HT1080 (cell line): ENCODE measurements around a stretch of chr1.

DNA sequence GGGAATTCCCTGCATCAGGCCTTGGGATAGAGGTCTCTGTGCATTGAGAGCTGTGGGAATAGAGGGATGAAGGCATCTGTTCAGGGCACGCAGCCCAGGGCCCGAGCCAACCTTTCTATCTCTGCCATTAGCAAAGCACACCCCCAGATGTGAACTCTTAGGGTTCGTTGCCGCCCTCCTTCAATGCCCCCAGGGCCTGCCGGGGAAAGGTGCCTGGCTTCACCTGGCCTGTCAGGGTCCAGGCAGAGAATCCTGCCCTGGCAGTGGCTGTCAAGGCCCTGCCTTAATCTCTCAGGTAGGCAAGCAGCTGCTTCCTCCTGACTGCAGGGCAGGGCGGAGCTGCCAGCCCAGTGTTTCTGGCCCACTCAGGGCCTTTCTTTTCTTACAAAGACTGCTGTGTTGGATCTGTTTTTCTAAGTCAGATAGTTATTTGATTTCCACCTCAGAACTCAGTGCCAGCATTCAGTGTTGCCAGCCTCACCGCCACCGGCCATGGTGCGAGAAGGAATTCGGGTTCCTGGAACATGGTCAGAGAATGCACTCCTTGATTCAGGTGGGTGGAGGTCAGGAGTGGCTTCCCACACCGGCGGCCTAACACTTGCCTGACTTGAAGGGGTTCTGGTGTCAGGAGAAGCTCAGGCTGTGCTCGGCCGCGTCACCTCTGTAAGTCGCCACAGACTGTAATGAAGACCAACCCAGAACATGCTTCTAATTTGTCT lies 76.2 kb downstream of the PGM1 start:
RAMPAGE:
- cytosol, long total RNA, result no peak
- long total RNA, result no peak
- nucleus, long total RNA, result no peak

DNA sequence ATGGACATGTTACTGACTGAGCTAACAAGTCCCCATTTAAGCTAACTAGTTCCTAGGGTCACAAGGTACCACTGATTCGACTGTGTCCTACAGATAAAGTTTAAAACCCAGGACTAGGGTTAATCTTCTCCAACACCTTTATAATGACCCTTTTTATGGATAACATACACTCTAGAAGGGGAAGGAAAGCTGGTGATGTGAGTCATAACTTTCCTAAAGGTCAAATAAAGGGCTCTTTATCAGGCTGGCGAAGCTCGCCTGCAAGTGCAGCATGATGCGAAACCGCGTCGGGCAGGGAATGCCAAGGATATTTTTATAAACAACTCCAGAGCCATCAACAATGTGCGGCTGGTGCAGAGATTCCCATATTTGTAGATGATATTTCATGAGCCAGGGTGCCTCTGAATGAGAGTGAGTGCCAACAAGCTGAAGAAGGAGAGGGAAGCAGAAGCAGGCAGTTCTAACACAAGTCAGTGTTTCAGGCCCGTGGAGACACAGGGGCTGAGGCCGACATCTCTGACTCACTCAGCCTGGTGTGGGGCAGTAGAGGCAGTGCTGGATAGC lies 75.6 kb upstream of the ROR1 start:
RAMPAGE:
- cytosol, long total RNA, result no peak
- long total RNA, result no peak
- nucleus, long total RNA, result no peak

DNA sequence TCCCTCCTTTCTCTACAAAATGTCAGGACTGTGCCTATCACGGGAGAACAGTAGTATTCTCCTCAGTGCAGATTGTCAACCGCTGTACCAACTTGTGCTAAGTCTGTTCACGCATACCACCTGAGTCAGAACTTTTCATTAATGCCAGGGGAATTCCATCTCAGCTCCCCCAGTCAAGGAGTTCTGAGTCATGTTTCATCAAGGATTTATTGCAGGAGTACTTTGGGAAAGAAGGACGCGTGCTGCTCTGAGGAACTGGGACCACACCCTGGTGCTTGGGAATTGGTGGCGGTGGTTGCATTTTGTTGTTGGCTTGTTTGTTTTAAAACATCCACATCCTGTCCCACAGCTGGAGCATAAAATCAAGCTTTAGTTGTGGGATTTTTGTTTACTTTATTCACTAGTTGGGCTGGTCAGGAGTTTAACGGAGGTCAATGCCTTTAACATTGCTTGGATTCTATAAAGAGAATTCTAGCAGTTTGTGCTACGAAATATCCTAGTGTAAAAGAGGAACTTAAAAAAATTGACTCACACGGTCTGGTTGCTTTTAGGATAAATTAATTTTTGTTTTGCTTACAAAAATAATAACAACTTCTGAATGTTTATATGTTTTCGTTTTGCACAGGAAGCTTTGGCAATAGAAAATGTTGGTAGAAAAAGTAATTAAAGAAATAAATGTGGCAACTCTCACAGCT lies 42.1 kb upstream of the ROR1 start:
RAMPAGE:
- cytosol, long total RNA, result no peak
- long total RNA, result no peak
- nucleus, long total RNA, result no peak

DNA sequence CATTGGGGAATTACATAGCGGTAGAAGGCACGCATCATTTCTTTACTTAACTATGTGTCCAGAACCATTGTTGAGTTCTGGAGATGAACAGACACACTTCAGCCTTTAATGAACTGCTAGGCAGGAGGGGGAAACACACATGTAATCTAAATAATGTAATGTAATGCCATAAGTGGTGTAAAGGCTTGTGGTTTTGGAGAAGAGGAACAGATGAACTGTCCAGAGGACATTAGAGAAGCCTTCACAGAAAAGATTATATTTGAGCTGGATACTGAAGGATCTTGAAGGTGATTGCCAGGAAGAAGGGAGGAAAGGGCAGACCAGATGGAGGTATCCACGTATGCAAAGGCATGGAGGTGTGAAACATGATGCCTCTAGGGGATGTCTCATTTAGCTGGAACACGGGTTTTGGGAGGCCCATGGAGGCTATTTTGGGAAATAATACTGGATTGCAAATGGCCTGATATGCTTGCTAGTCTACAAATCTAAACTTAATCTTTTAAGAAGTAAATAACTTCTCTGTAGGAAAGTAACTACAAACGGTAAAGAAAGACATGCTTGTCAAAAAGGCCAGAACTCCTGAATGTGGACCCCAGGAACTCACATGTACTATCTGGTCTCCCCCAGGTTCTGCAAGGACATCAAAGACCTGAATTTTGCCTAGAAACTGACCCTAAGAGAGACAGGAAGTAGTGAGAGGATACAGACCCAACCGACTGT lies 36.7 kb downstream of the ROR1 start:
RAMPAGE:
- cytosol, long total RNA, result no peak
- long total RNA, result no peak
- nucleus, long total RNA, result no peak

DNA sequence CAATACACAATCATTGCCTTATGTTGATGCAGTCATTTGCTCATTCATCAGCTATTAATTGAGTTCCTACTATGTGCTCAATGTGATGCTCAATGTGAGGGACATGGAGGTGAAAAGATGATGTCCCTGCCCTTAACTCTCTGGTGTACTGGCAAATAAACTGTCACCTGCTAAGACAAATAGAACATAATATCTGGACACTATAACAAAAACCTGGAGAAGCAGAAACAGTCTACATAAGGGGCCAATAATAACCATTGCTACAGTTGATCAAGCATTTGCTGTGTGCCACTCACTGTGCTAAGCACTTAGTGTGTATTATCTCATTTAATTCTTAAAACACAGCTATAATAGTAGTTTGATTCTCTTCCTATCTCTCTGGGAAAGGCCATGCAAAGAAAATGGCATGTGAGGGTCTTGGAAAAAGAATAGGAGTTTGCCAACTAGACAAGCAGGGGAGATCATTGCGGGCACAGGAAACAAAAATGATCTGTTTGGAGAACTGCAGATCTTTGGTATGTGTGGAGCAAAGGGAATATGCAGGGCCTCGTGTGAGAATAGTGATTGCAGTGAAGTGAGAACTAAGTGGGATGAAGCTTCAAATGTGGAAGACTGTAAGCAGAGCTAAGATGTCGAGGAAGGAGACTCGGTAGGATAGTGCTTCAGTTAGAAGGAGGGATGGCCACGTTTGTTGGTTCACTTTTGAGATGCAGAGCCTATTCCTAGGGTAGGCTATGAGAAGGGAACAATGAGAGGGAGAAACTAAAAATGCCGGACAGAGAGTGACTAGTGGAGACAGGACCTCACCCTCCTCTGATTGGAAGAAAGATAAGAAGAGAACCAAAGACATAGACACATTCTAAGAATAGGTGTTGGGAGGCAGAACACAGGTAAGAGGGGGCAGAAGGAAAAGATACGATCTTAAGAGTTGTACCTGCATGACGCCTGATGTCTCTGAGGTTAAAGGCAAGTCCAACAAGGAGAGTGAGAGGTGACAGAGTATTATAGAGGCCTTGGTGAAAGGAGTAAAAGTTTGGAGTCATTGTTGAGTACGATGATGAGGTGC lies 125.2 kb upstream of the UBE2U start:
RAMPAGE:
- cytosol, long total RNA, result no peak
- long total RNA, result no peak
- nucleus, long total RNA, result no peak

DNA sequence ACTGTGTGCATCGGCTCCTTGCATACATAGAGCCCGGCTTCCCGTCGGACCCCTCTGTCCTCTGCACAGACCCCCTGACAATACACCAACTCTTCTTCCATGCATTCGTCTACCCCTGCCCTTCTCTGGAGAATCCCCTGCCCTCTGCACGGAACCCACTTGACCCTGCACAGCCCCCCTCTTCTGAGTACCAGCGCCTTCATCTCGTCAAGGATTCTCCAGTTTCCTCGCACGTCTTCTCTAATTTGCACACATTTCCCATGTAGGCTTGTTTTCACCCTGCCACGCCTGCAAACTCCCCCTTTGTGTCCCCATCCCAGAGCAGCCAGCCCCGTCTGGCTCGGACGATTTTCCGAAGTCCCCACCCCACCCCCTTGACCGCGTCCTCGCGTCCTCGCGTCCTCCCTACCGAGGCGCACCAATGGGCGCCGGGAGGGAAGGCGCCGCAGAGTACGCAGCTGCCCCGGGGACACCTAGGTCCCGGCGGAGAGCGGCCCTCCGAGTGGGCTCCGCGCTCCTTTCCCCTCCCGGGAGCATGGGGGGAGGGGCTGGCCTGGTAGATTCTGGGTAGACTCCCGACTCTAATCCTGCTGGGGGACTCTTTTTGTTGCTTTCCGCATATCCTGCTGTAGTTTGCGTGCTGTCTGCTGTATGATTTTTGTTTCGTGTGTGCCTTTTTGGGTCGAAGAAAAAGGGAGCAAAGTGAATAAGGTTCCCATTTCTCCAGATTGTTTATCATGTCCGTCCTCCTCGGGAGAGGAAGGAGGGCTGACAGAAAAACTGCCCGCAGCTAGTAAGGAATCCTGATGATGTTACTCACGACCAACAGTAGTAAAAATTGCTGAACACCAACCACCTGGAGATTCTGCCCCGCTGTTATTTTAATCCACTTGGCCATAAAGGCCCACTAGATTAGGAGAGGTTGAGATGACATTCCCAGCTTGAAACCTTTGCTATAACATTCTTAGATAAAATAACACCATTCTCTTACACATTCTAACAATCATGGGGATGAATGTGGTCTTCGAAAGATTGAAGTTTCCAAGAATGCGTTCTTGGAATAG lies 1.4 kb downstream of the CACHD1 start:
RAMPAGE:
- cytosol, long total RNA, result no peak
- long total RNA, result no peak
- nucleus, long total RNA, result no peak

DNA sequence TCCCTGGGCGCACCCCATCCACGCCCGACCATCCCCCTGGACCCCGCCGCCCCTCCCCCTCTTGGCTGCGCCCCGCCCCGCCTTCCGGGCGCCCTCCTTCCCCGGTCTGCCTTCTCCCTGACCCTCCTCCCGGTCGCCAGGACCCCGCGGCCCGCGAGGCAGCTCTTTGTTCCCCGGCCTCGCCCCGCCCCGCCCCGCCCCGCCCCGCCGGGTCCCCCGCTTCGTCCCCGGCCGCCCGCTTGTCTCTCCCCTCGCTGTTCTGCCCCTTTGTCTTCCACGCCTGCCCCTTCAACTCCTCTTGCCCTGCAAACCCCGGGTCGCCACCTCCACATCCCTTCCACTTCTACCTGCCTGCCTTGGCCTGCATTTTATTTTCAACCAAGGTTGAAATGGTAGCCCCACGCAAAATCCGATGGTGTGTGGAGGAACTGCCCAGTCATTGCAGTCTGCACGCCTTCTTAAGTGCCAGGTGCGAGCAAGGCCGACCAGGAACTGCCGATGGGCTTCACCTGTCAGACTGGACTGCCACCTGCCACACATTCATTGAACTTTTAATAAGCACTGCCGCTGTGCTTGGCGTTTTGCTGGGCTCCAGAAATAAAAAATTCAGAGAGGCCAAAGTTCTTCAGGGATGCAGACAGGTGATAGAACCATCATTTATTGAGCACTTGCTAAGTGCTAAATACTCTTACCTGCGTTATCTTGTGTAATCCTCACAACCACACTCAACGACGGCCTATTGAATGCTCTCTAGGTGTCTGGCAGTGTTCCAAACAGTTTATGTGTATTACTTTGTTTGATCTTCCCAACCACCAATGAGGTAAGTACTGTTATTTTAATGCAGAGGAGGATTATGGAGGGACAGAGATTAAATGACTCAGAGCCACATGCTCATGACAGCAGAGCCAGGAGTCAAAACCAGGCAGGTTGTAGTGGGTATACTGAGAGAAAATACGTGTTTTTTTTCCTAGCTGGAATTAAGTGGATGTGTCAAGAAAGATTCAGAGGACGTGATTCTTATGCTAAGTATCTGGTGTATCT lies 36.1 kb downstream of the CACHD1 start:
RAMPAGE:
- cytosol, long total RNA, result no peak
- long total RNA, result no peak
- nucleus, long total RNA, result no peak

RAMPAGE:
- cytosol, long total RNA, result no peak
- long total RNA, result no peak
- nucleus, long total RNA, result no peak
Measured at GRCh38 chr1:64835759-64836315, 91.0 kb downstream of the RAVER2 start.

DNA sequence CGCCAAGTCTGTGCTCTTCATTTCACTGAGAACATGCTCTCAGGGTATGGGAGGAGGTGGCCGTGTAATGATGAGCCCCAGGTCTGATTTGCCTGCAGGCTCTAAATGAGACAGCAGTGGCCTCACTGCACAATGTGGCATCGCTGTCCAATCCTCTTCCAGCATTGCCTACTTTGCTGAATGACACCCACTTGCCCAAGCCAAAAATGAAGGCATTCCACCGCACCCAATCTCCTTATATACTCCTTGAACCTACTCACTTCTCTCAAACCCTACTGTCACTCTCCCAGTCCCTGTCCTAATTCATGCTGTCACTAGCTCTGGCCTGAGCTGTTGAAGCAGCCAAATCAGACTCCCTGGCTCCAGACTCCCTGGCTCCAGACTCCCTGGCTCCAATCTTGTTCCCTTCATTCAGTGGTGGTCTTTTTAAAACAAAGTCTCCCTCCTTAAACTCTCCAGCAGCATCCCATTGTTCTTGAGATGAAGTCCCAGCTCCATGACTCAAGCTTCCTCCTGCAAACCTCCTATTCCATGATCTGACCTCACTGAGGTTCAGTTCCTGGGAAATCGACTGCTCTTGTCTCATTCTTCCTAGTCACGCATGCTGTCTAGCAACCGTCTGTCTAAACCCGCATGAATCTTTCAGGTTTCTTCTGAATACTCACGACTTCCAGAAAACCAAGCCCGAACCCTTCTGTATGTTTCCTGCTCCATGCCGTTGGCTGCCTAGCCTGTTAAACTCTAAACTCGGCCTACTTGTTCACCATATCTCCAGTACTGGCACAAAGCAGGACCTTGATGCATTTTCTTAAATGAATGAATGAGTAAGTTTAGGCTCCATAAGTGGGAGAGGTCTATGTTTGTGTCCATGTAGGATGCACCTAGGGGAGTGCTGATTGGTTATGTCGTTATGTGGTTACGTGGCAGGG lies 91.8 kb downstream of the RAVER2 start:
RAMPAGE:
- cytosol, long total RNA, result no peak
- long total RNA, result no peak
- nucleus, long total RNA, result no peak

RAMPAGE:
- cytosol, long total RNA, result no peak
- long total RNA, result no peak
- nucleus, long total RNA, result no peak
Measured at GRCh38 chr1:64872031-64873028, 94.0 kb downstream of the JAK1 start.

RAMPAGE:
- cytosol, long total RNA, result no peak
- long total RNA, result no peak
- nucleus, long total RNA, result no peak
Measured at GRCh38 chr1:64933066-64934248, 32.9 kb downstream of the JAK1 start.

DNA sequence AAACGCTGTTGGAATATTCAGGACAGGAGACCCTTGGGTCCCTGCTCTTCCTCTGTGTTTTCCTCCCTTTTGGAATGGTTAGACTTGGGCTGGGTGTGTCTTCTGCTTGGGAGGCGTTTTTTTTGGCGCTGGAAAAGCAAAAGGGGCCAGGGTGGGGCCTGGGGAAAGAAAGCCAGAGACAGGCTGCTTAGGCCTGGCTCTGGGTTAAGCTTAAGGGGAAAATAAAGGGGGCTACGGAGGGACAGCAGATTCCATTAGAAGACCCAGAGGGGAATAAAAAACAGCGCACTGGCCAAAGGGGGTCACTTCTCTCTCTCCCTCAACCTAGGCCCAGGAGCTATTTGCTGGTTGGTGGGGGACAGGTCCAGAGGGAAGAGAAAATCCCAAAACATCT lies 82.4 kb upstream of the AK4 start:
RAMPAGE:
- cytosol, long total RNA, result no peak
- long total RNA, result no peak
- nucleus, long total RNA, result no peak

RAMPAGE:
- cytosol, long total RNA, result no peak
- long total RNA, result no peak
- nucleus, long total RNA, result no peak
Measured at GRCh38 chr1:65163000-65163492, 15.0 kb downstream of the AK4 start.

GRCh38 chr1:65253961-65254230 lies 55.4 kb upstream of the DNAJC6 start:
RAMPAGE:
- cytosol, long total RNA, result no peak
- long total RNA, result no peak
- nucleus, long total RNA, result no peak

DNA sequence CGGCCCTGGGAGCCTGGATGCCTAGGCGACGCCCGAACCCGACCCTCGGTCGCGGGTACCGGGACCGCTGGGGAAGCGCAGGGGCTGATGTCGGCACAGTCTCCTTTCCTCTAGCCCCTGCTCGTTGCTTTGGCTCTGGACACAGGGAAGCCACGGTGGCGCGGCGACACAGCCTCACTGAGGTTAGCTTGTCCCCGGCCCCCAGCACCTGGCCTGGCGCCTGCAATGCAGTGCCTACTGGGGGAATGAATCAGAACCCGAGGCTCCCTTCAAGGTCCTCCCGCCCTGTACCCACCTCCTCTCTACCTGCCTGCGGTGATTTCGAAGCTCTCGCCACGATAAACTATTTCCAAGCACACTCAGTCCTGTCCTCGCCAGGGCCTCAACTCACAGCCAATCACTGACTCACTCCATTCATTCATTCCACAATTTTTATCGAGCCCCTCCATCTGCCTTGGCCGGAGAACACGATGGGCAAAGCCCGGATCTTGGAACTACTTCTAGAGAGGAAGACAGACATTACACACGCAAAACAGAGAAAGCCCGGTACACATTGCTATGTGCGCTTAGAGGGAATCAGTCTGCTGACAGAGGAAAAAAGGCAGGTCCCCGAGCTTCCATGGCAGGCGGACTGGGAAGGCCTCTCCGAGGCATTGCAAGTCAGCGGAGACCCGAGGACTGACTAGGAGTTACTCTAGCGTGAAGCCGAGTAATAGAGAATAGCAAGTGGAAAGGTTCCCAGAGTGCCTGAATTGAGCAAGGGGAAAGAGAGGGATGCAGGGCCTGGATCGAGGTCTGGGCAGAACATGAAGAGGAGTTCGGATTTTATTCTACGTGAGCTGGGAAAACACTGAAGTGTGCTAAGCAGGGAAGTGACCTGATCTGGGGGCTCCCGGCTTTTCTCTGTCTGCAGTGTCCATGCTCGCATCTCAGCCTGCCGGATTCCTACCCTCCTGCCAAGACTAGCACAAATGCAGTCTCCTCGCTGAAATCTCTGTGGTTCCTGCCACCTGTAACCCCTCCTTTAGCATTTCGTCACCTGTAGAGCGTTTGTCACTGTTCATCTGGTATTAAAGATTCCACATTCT lies 54.3 kb upstream of the DNAJC6 start:
RAMPAGE:
- cytosol, long total RNA, result no peak
- long total RNA, result no peak
- nucleus, long total RNA, result no peak

GRCh38 chr1:65428784-65429367 lies 8.4 kb downstream of the LEPR start:
RAMPAGE:
- cytosol, long total RNA, result no peak
- long total RNA, result no peak
- nucleus, long total RNA, result no peak

RAMPAGE:
- cytosol, long total RNA, result no peak
- long total RNA, result no peak
- nucleus, long total RNA, result no peak
Measured at GRCh38 chr1:65434208-65435110, 14.0 kb downstream of the LEPR start.

RAMPAGE:
- cytosol, long total RNA, result no peak
- long total RNA, result no peak
- nucleus, long total RNA, result no peak
Measured at GRCh38 chr1:65564335-65564842, 143.9 kb downstream of the LEPR start.

DNA sequence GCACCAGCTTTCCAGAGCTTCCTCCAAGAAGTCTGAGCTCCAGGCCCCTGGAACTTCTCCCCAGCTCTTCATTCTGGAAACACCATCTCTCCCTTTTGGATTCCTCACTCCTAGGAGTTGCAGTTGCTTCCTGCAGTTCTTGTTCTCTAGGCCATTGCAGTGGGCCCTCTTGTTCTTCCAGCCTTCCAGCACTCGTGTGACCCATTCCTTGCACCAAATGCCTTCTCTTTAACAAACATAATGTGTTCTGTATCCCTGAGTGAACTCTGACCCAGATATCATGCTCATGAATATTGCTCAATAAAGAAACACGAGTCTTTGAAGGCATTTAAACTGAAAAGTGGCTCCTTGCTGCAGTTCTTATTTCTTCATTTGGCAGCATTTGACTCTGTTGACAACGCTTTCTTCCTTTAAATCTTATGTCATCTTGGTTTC lies 100.8 kb upstream of the PDE4B start:
RAMPAGE:
- cytosol, long total RNA, result no peak
- long total RNA, result no peak
- nucleus, long total RNA, result no peak

DNA sequence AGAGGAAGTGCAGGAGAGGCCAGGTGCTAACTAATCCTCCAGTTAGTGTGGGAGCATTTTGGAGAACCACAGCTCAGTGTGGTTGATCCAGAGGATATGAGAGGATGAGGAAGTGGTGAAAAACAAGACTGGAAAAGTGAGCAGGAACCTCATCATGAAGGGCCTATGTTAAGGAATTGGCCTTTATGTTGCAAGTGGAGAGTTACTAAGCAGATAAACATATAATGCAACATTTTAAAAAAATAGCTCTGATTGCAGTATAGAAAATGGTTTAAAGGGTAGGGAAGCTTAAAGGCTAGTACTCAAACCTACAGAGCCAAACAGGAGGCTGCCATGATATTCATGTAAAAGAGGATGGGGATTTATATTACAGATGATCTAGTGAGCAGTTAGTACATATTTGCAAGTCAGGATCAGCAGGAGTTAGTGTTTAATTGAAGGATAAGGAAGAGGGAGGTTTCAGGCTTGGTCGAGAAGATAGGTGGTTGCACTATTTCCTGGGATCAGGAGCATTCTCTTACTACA lies 282.2 kb upstream of the SGIP1 start:
RAMPAGE:
- cytosol, long total RNA, result no peak
- long total RNA, result no peak
- nucleus, long total RNA, result no peak